Skeletal muscle tissue (tissue), 7 donors: ENCODE results near the gene HDAC11.

- PRO-cap, 3 experiments: no peak in any of the 3 experiments
- RAMPAGE, long total RNA: no peak
- RRBS, 2 experiments: no CpG with 5 or more reads among the region's 1 CpG
These were observed 54.8 kb downstream of the TAMM41 start for GRCh38 chr3:11791828-11792289.

GRCh38 chr3:12004694-12005085 lies 502 bp downstream of the SYN2 start:
- PRO-cap, 3 experiments: no peak in any of the 3 experiments
- RAMPAGE, long total RNA: no peak
- RRBS, 2 experiments: 2 to 7% methylated on average over 6 to 9 of the region's 60 CpGs

GRCh38 chr3:12170007-12170413 lies 11.3 kb upstream of the TIMP4 start:
- PRO-cap, 3 experiments: no peak in any of the 3 experiments
- RAMPAGE, long total RNA: no peak
- RRBS, 2 experiments: no CpG with 5 or more reads among the region's 1 CpG

GRCh38 chr3:12187311-12188399 lies 28.9 kb upstream of the TIMP4 start:
- PRO-cap, 3 experiments: peak in 1 of 3 experiments; most common plus-strand start chr3:12188131 (in 1)
- RAMPAGE, long total RNA: no peak
- RRBS, 2 experiments: 43 to 44% methylated on average over 4 of the region's 10 CpGs

DNA sequence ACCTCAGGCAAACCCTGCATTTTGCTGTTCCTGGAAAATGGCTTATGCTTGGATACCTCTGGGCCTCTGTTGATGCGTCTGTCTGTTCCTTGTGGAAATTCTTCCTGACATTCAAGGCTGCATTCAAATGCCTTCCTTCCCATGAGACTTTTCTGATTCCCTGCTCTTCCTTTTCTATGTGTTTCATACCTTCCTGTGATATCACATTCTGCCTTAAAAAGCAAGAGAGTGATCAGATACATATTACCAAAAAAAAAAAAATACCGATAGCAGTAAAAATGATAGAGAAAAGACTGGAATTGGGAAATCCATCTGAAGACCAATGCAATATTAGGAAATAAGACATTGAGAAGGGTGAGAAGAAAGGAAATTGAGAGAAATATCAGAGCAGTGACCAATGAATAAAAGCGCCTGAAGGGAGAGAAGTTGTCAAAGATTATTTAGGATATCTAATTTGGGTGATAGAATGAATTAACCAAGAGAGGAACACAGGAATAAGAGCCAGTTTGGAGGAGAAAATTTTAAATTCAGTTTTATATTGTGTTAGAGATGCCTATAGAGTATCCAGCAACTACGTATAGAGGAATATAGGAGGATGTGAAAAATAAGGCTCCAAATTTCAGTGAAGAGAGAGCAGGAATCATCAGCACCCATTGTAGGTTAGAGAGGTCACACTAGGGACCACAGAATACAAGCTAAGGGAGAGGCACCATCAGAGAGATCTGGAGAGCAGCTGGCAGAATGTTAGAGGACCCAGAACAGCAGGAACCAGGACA lies 86.2 kb upstream of the TSEN2 start:
- PRO-cap, 3 experiments: no peak in any of the 3 experiments
- RAMPAGE, long total RNA: no peak
- RRBS, 2 experiments: no CpG with 5 or more reads among the region's 4 CpGs

- PRO-cap, 3 experiments: no peak in any of the 3 experiments
- RAMPAGE, long total RNA: no peak
- RRBS, 2 experiments: no CpG with 5 or more reads among the region's 11 CpGs
These were observed 705 bp downstream of the TSEN2 start for GRCh38 chr3:12484922-12485448.

DNA sequence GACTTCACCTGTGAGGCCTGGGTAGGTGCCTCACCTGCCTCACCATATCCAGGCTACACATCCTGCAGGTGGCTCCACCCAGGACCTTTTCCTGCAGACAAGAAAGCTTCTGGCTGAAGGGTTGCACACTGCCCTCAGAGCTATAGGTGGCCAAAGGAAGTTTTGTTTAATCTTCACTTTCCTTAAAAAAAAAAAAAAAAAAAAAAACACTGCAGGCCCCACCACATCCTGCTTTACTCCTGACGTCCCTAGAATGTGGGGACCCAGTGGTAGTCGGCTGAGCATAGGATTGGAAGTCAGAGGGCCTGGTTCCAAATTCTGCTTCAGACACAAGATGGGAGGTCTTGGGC lies 2.8 kb downstream of the MKRN2OS start:
- PRO-cap, 3 experiments: no peak in any of the 3 experiments
- RAMPAGE, long total RNA: no peak
- RRBS, 2 experiments: no CpG with 5 or more reads among the region's 2 CpGs

GRCh38 chr3:12662438-12663308 lies 1.2 kb downstream of the RAF1 start:
- PRO-cap, 3 experiments: peak in 3 of 3 experiments; most common plus-strand start chr3:12662746 (in 3); most common minus-strand start chr3:12662663 (in 1)
- RAMPAGE, long total RNA: no peak
- RRBS, 2 experiments: no CpG with 5 or more reads among the region's 24 CpGs

- PRO-cap, 3 experiments: no peak in any of the 3 experiments
- RAMPAGE, long total RNA: no peak
- RRBS, 2 experiments: 10 to 42% methylated on average over 5 to 10 of the region's 44 CpGs
These were observed 9.7 kb upstream of the TMEM40 start for GRCh38 chr3:12768606-12769270.

DNA sequence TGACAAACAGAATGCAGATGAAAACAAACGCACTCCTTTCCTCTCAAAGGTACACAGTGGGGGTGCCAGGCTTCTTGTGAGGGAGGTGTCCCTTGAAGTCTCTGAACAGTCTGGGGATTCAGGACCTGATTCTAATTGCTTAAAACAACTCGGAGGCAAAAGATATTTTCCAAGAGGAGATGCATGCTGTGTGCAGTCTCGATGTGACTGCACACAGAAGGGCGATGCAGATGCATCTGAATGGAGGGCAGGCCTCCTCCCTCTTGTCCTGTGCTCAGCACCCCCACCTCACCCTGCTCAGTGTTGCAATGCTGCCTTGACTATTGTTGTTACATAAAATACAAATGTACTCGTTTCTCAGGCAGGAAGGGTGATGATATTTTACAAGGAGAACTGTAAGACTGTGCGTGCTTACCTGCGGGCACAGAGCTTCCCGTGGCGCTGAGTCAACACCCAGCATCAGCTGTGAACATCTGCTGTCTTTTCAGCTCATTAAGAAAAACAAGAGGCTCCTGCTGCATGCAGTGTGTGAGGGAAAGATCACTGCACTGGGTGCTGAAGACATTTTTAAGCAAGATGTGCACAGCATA lies 56.0 kb upstream of the RPL32 start:
- PRO-cap, 3 experiments: no peak in any of the 3 experiments
- RAMPAGE, long total RNA: no peak
- RRBS, 2 experiments: no CpG with 5 or more reads among the region's 9 CpGs

GRCh38 chr3:12899049-12899894 lies 57.9 kb upstream of the RPL32 start:
- PRO-cap, 3 experiments: no peak in any of the 3 experiments
- RAMPAGE, long total RNA: no peak
- RRBS, 2 experiments: no CpG with 5 or more reads among the region's 42 CpGs

DNA sequence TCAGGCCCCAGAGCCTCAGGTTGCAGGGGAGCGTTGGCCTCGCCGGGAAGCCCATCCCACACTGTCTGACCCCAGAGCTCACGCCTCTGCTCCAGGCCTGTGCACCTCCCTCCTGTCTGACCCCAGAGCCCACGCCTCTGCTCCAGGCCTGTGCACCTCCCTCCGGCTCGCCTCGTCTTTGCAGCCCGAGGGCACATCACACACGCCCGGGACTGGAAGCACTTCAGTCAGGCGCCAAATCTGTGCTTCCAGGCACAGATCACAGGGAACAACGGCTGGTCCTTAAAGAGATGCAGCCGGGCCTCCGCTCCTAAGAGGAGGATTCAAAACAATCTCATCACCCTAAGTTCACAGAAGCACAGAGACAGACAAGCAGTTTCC lies 103.0 kb upstream of the RPL32 start:
- PRO-cap, 3 experiments: no peak in any of the 3 experiments
- RAMPAGE, long total RNA: no peak
- RRBS, 2 experiments: 32 to 36% methylated on average over 11 of the region's 15 CpGs

GRCh38 chr3:12976034-12976421 lies 97.2 kb downstream of the IQSEC1 start:
- PRO-cap, 3 experiments: no peak in any of the 3 experiments
- RAMPAGE, long total RNA: no peak
- RRBS, 2 experiments: 69 to 71% methylated on average over 1 of the region's 8 CpGs

GRCh38 chr3:12976422-12977116 lies 96.7 kb downstream of the IQSEC1 start:
- PRO-cap, 3 experiments: no peak in any of the 3 experiments
- RAMPAGE, long total RNA: no peak
- RRBS, 2 experiments: no CpG with 5 or more reads among the region's 6 CpGs

- PRO-cap, 3 experiments: no peak in any of the 3 experiments
- RAMPAGE, long total RNA: no peak
- RRBS, 2 experiments: no CpG with 5 or more reads among the region's 30 CpGs
These were observed 80.1 kb downstream of the IQSEC1 start for GRCh38 chr3:12992984-12993638.

- PRO-cap, 3 experiments: no peak in any of the 3 experiments
- RAMPAGE, long total RNA: no peak
- RRBS, 2 experiments: no CpG with 5 or more reads among the region's 5 CpGs
These were observed 66.0 kb downstream of the IQSEC1 start for GRCh38 chr3:13007296-13007513.

- PRO-cap, 3 experiments: no peak in any of the 3 experiments
- RAMPAGE, long total RNA: no peak
- RRBS, 2 experiments: no CpG with 5 or more reads among the region's 20 CpGs
These were observed 55.3 kb downstream of the IQSEC1 start for GRCh38 chr3:13017672-13018657.

DNA sequence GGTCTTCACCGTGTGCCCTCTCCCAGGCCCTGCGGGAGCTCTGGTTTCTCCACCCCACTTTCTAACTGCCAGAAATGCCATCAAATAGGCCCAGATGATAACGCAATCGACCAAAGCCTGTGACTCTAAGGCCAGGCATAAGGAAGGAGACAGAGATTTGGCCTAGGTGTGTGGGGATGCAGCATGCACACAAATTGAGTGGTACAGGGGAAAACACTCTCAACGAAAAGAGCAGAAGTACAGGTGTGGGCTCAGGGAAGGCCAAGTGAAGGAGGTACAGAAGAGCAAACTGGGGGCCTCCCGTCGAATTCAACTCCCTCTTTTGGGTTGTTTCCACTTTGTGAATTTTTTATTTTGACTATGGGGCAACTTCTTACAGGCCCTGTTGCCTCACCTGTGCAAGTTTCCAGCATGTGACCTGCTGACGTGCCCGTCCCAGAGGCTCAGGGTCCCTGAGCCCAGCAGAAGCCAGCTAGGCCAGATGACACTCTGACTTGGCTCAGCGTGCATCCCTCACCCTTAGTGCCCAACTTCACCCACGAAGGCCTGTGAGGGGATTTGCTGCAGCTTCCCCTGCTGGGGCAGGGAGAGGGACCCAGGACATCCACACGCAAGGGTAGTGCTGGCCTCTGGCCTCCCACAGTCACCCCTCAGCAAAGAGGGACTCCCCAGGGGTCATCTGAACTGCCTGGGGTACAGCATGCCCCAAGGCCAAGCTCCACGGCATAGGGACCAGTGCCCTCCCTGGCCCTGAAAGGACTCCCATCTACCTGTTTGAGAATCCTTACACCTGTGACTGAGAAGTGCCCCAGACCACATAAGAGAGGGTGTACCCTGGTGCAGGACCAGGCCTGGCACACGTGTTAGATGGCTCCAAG lies 4.5 kb downstream of the NUP210 start:
- PRO-cap, 3 experiments: no peak in any of the 3 experiments
- RAMPAGE, long total RNA: no peak
- RRBS, 2 experiments: no CpG with 5 or more reads among the region's 14 CpGs

- PRO-cap, 3 experiments: peak in 3 of 3 experiments; most common plus-strand start chr3:13479497 (in 2)
- RAMPAGE, long total RNA: no peak
- RRBS, 2 experiments: no CpG with 5 or more reads among the region's 14 CpGs
These were observed 864 bp upstream of the HDAC11 start for GRCh38 chr3:13479286-13479598.

DNA sequence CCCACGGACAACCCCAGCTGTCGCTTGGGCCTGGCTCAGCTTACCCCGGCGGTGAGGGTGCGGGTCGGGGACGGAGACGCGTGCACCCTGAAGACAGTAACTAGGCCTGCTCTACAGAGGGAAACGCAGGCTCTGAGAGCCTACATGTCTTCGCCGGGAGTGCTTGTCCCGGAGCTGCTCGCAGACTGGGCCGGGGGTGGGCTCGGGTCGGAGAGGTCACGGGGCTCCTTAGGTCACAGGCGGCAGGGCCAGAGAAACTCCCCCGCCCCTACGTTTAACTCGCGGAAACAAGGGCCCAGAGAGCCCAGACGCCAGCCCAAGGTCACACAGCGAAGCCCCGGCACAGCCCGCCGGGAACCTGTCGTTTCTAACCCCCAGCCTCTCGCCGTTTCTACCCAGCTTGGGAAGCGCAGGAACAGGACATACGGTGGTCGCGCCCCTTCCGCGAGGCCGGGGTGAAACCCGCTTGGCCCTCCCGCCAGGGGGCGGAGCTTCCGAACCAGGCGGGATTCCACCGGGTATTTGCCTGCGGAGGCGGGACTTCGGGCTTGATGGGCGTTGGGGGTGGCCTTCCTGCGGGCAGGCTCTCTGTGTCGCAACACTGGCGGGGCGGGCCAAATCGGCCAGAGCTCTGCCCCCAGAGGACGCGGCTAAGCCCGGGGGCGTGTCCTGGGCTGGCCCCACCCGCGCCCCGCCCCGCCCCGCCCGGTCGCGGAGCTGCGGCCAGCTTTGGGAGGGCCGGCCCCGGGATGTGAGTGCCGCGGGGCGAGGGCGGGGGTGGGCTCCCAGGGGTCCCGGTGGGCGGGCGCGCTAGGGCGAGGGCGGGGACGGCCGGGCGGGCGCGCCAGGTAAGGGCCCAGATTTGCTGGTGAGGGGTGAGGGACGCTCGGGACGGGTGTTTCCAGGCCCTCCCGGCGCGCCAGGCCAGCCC lies at the start of gene HDAC11:
TSS of gene HDAC11 (plus strand) at position 708 of the 931 bp plus-strand sequence.
- PRO-cap, 3 experiments: peak in 3 of 3 experiments; most common plus-strand start position 708 of the sequence (in 1); most common minus-strand start position 161 of the sequence (in 2)
- RAMPAGE, long total RNA: start-site peak on the plus strand centred at position 718 of the sequence, 48 bp wide, 30 and 25 reads in 2 replicates
- RRBS, 2 experiments: 2 to 3% methylated on average over 51 to 60 of the region's 89 CpGs